NB4 (cell line): ENCODE measurements around a stretch of chr18.

- RRBS = no CpG with 5 or more reads among the region's 13 CpGs
Measured at GRCh38 chr18:13377234-13377781, 158.7 kb downstream of the LDLRAD4 start.

DNA sequence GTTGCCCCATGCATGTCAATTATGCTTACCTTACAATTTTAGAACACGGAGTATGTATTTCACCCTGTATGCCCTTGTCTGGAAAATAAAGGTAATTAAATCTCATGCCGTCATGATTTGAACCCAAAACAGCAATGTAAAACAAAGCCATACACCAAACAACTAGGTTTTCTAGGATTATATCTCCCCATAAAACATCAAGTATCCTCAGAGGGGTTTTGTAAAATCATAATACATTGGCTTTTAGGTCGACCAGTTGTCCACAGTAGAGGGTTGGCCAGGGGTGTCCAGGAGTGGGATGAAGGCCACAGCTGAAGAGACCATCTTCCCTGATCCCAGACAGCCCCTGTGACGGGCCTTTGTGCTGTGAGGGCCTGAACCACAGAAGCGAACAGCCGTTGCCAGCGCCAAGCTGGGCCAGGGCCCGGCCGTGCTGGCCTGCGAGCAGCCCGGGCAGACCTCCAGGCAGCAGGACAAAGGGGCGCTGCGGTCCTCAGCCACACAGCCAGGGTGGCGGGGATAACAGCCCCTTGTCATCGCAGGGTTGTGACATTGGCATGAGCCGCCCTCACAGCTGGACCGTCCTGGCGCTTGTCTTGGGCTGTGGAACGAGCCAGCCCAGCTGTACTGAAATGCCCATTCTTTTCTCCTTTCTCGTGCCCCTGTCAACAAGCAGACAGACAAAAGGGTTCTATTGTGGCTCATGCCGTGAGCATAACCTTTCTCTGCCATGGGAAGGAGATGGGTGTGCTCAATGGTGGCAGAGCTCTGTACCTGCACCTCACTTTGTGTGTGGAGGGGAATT is 161.2 kb downstream of the FAM210A start:
- RRBS = no CpG with 5 or more reads among the region's 21 CpGs

DNA sequence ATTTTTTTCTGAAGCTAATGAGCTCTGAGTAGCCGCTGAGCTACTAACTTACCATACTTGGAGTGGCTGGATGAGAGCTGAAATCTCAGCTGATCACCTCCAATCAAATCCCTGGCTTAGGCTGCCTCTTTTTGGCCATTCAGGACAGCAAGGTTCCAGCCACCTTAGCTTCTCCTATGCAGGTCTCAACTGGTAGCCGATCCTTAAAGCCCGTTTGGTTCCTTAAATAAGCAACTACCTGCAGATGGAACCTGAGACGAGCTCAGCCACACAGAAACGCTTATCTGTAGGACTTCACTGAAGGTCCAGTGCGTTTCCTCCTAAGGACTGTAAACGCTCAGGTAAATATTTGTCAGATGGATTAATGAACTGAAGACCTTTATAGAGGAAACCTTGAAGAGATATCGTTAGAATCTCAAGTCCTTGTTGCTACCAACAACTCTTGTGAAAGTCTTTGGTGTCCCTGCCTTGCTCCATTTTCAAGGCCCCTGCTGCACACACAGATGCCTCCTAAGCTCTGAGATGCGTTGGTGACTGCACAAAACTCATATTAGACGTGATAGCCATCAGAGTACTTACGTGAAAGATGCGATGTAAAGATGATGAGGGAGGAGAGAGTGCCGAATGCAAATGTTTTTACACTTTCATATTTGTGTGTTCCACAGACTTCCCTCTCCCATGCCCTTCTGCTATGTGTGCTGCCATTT is 117.7 kb downstream of the FAM210A start:
- RRBS = no CpG with 5 or more reads among the region's 13 CpGs

- RRBS = no CpG with 5 or more reads among the region's 5 CpGs
Measured at GRCh38 chr18:14921073-14921418, 173.1 kb downstream of the ANKRD30B start.

DNA sequence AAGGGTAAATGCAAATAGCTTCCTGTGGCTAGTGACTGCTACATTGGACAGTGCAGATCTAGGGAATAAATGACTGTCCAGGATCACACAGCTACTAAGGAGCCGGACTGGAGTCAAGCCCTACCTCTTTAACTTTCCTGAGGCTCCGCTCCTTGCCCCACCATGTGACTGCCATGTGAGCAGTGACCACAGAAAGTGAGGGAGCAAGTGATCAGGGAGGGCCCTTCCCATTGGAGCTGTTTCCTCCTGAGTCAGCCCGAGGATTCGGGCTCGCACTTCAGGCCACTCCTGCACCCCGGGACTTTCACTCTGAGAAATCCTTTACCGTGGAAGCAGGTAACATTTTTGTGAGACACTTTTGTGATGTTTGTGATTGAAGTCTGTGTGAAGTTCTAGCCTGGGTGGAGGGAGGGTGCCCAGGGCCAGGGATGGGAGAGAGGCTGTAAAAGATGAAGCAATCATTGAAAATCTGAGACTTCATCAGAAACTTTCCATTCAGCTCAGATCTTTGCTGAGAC is 198.1 kb downstream of the ANKRD30B start:
- RRBS = no CpG with 5 or more reads among the region's 7 CpGs

- RRBS = no CpG with 5 or more reads among the region's 4 CpGs
Measured at GRCh38 chr18:20986718-20987238, 124.8 kb downstream of the ROCK1 start.

- RRBS = no CpG with 5 or more reads among the region's 3 CpGs
Measured at GRCh38 chr18:21016819-21017245, 94.8 kb downstream of the ROCK1 start.

DNA sequence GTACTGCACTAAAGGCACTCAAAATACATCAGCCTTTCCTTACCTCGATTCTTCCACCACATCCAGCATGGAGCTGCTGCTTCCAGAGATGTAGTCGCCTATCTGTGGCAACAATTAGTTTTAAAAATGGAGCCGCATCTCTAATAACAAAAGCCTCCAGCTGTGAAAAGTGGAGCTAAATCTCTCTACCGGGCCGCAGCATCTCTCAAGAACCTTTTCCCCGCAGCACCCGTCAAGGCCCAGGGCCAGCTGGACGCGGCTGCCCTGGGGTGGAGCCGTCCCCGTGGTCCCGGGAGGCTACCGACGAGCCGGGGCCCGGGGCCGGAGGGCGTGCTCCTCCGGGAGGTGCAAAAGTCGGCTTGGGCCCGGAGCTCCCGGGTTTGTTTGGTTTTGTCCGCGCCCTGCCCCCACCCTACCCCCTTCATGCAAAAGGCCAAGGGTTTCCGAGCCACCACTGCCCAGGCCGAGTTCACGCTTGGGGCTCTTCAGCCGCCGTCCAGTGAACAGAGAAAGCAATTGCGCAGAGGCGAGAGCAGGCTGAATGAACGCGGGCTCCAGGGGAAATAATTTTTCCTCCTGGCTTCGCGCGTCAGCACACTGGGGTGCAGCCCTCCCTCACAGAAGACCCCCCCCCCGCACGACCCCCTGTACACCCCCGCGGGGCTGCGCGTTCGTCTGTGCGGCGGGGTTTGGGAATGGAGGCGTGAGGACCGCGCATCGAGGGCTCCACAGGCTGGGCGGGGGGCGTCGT is 623 bp upstream of the GREB1L start:
- RRBS = 26% methylated on average over 7 of the region's 52 CpGs

GRCh38 chr18:21600017-21600136 is 627 bp downstream of the ESCO1 start:
- RRBS = 2% methylated on average over 2 of the region's 6 CpGs

DNA sequence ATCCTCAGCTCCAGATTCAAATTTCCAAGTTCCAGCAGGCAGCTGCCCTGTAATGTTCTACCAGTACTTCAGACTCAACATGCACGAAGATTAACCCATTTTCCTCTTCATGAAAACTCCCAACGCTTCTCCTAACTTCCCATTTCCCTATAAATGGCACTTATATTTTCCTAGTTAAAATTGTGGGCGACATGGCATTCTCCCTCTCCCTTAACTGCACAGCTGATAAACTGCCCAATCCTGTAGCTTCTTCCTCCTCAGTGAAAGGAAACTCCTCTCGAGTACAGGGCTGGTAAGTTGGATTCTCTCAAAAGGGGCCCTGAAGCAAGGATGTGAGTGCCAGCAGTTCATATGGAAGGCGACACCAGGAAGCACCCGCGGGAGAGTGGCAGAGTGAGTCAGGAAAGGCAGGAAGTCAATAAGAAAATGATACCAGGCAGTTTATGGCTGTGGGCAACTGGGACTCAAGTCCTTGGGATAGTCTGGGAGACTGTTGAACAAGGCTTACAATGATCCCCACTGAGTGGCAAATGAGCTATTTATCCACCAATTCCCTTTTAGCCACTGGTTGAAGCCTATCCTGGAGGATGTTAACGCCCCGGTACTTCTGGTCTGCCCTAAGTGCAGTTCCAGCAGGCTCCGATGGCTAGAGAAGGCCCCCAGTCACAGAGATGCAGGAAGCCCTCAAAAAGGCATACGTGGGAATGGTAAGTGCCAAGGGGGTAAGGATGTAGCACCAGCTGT is 34.8 kb downstream of the ABHD3 start:
- RRBS = no CpG with 5 or more reads among the region's 11 CpGs

- RRBS = no CpG with 5 or more reads among the region's 6 CpGs
Measured at GRCh38 chr18:21803576-21804780, 63.4 kb downstream of the MIB1 start.

DNA sequence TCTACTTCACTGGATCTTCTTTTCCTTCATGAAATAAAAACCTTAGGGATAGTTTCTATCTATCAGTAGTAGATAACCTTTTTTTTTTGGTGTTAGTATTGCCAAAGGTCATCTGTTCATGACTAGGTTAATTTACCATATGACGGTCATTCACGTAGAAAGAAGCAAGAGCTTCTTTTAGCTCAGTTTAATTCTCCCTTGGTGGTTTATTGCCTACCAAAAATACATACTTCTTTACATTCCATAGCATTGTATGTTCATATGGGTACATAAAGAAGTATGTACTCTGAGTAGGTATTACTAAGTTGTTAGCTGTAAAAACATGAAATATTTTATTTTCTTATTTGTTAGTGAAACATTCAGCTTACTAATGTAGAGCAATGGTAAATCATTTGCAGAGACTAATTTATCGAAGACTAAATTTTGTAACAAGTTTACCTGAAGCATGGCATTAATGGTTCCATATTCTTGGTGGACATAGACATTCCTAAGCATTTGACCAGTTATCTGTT is 88.3 kb downstream of the MIB1 start:
- RRBS = no CpG with 5 or more reads among the region's 3 CpGs

GRCh38 chr18:21831231-21831903 is 90.8 kb downstream of the MIB1 start:
- RRBS = no CpG with 5 or more reads among the region's 7 CpGs

DNA sequence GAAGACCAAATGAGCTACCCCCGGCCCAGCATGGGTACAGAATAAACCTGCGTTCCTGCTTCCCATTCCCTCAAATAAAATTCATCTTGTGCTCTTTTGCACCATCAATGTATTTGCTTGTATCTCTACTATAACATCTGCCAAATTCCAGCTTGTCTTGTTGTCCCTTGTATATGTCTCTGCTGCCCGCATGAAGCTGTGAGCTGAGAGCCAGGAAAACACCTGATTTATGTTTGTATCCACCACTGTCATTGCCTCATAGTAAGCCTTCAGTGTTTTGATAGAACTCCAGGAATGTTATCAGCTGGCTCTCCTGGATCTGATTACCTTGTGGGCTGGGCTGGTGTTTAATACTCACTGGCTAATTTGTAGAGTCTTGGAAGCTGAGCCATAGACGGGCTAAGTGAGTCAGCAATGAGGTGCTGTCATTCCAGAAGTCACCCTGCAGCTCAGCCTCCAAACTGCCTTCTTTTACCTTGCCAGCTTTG is 62.9 kb upstream of the GATA6 start:
- RRBS = no CpG with 5 or more reads among the region's 4 CpGs

GRCh38 chr18:22168231-22168970 is 988 bp upstream of the GATA6 start:
- RRBS = no CpG with 5 or more reads among the region's 42 CpGs

- RRBS = 42% methylated on average over 8 of the region's 78 CpGs
Measured at GRCh38 chr18:22176369-22177569, 7.4 kb downstream of the GATA6 start.

DNA sequence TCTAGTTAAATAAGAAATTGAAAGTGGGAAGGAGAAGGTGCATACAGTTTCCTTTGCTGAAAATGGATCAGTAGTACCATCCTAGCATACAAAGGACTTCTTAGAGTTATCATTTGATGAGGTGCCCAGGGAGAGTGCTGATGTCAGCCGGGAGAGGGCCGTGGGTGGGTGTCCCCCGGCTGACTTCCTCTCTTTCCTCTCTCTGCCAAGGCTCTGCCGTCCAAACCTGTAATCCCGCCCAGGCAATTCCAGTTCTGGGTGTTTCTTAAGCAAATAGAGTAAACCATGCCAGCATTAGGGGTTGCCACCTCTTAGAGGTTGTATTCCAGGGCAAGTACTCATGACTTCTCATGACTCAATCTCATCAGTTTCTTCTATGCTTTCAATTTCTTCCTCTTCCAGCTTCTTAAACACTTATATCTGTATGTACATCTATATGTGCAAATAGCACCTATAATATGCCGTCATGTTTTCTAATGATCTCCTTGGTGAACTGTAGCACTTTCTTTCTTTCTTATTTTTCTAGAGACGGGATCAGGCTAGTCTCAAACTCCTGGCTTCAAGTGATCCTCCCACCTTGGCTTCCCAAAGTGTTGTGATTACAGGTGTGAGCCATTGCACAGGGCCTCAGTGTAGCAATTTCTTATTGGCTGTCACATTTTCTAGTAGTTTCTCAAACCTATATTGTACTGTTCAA is 117.3 kb downstream of the GATA6 start:
- RRBS = no CpG with 5 or more reads among the region's 7 CpGs

- RRBS = no CpG with 5 or more reads among the region's 6 CpGs
Measured at GRCh38 chr18:22301340-22301799, 116.3 kb downstream of the CTAGE1 start.

GRCh38 chr18:22469925-22470482 is 52.3 kb upstream of the CTAGE1 start:
- RRBS = no CpG with 5 or more reads among the region's 4 CpGs

GRCh38 chr18:22530011-22530373 is 112.3 kb upstream of the CTAGE1 start:
- RRBS = no CpG with 5 or more reads among the region's 7 CpGs